Subcutaneous adipose tissue (tissue), 3 donors: ENCODE measurements around the genes ZG16B and CLDN6.

DNA sequence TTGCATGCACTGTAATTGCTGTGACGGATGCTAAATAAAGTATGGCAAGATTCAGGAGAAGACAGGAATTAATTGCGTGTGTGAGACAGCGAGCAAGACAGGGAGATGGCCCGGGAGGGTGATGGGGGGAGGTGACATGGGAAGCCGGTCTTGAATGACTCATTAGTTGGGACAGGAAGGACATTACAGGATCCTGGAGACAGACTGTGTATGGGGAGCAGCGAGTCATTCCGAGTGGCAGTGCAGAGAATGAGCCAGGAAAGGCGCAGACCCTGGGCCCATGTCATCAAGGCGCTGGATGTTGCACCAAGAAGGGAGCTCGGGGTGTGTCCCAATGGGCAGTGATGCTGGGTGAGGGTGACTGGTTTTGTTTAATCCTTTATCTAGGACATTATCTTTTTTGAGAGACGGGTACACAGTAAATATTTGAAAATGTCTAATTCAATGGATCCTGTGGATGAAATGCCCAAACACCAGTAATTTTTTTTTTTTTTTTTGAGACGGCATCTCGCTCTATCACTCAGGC is 6.4 kb downstream of the ABCA3 start:
- PRO-cap, result no peak
- RAMPAGE, long total RNA, 3 experiments, result no peak in any of the 3 experiments

GRCh38 chr16:2337908-2338323 is 2.6 kb downstream of the ABCA3 start:
- PRO-cap, result no peak
- RAMPAGE, long total RNA, 3 experiments, result no peak in any of the 3 experiments

- PRO-cap, result no peak
- RAMPAGE, long total RNA, 3 experiments, result no peak in any of the 3 experiments
These were observed 549 bp downstream of the TBC1D24 start for GRCh38 chr16:2475345-2476006.

DNA sequence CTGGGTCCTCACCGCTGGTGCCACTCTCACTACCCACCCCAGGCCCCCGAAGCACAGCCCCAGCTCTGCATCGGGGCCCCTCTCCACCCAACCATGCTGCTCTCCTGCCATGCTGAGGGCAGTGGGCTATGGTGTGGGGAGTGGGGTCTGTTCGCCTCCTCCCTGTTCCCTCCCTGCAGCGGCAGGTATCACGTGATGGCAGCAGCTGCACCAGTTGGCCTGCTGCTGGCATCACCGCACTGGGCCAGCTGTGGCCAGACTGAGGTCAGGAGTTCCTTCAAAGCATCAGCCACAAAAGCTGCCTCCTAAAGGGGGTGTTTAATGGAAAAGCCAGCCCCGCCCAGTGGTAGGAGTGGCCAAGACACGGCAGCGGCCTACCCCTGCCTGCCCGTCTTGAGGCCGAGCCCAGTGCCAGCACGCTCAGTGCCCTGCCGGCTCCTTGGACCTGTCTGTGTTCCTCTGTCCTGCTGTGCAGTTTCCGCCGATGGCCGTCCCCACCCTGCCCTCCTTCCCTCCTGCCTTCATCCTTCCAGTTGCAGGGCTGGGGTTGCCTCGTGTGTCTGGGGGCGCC is 10.9 kb downstream of the KCTD5 start:
- PRO-cap, result no peak
- RAMPAGE, long total RNA, 3 experiments, result no peak in any of the 3 experiments

DNA sequence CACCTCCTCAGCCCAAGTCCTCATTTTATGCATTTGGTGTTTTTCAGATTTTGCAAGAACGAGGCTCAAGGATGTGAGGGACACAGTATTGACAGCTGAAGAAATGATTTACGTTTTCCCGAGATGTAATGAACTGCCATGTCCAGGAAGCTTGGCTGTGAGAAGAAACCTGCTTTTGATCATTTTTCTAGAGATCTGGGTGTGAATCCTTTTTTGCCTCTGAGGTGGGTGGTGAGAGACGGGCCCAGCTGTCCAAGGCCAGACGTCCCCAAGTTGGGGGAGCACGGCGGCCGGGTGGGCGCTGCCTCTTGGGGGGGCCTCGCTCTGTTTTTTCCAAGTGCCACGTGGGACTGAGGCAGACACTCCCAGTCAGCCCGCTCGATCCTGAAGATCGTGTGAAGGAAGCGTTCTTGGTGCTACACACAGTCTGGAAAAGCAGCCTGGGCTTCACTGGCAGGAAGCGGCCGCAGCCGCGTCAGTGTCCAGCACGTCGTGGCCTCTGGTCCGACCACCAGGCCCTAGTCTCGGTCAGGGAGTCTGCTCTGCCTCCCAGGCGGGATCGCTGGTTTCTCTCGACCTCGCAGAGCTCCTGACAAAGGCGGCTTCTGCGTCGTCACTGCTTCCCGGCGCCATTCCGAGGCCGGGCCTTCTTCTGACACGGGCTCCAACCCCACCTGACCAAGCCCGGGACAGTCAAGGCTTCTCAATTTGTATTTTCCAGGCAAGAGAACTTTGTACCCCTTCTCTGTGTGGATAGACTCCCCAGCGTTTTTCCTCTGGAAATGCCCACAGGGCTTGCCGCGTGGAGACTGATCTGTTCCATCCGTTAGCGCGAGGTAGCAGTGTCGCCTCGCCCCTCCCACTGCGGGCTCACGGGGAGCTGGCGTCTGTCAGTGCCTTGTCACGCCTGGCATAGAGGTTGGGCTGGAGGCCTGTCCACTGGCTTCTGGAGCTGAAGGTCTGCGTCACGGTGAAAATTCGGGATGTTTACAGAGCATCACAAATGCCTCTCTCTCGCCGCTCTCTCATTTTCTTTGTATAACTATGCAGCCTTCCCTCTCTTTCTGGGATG is 12.4 kb downstream of the PRSS27 start:
- PRO-cap, result no peak
- RAMPAGE, long total RNA, 3 experiments, result no peak in any of the 3 experiments

DNA sequence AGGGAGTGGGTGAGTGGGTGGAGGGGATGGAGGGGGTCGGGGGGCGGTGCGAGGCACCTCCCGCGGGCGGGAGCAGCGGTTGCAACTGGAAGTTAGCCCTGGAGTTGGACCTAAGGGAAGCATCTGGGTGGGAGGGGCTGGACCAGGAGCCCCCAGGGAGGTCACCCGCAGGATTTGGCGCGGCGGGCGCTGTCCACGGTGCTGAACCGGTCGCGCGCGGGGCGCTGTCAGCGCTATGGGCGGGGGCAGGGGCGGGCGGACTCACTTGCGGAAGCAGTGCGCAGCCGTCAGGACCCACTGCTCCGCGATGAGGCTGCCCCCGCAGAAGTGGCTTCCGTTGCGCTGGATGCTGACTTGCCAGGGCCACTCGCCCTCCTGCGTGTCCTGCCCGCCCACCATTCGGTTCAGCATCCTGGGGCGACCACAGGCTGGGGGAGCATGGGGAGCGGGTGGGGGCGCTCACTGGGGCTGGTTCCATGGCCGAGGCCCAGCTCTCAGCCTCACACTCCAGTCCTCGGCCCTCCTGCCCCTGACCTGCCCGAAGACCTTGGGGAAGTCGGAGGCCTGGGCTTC is 4.5 kb downstream of the PRSS27 start:
- PRO-cap, result no peak
- RAMPAGE, long total RNA, 3 experiments, result no peak in any of the 3 experiments

GRCh38 chr16:2720437-2720570 is 280 bp upstream of the PRSS27 start:
- PRO-cap, result no peak
- RAMPAGE, long total RNA, 3 experiments, result no peak in any of the 3 experiments

- PRO-cap, result no peak
- RAMPAGE, long total RNA, 3 experiments, result no peak in any of the 3 experiments
These were observed 12.9 kb upstream of the SRRM2 start for GRCh38 chr16:2739273-2740150.

DNA sequence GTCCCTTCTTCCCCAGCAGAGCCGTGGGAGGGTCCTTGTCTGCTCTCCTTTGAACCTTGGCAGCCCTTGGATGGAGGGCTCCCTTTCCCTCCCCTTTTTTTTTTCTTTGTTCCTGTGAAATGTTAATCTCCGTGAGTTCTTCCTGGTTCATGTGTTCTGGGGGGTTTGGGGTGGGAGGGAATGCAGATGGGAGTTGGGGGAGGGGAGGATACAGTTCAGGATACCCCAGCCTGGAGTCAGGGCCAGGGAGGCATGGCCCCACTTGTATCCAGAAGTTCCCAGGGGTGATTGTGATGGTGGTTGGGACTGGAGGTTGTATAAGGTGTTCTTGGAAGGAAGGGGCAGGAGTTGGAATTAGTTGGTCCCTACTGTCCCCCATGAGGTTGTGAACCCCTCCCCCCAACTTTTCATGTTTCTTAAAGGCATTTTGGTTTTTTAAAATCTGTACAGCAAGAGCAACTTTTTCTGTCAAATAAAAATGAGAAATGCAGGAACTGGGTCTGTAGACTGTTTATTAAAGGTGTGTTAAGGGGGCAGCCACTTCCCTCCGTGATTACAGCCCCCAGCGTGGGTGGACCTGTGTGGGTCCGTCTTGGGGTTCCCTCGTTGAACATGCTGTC is 6.1 kb downstream of the ELOB start:
- PRO-cap, result no peak
- RAMPAGE, long total RNA, 3 experiments, result no peak in any of the 3 experiments

- PRO-cap, result no peak
- RAMPAGE, long total RNA, 3 experiments, result start-site peak on the plus strand in 1 of 3 experiments, at chr16:2830197-2830206 at its widest, 9 reads per replicate
These were observed at the start of gene ZG16B for GRCh38 chr16:2829538-2830568. ZG16B (plus strand) TSS chr16:2830303.

GRCh38 chr16:2860844-2861700 is 3.1 kb upstream of the PRSS22 start:
- PRO-cap, result no peak
- RAMPAGE, long total RNA, 3 experiments, result no peak in any of the 3 experiments

DNA sequence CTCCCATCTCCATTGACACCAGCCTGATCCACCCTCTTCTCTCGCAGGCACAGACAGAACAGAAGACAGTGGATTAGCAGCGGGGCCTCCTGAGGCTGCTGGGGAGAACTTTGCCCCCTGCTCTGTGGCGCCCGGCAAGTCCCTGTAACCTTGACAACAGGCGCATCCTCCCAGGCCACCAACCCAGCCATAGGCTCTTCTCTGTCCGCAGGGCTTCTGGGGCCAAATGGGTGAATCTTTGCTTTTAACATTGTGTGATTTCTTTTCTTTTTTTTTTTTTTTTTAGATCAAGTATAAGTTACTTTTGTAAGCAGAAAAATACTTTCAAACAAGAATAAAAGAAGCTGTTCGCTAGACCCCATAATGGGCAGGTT is 12.7 kb upstream of the FLYWCH1 start:
- PRO-cap, result no peak
- RAMPAGE, long total RNA, 3 experiments, result no peak in any of the 3 experiments

DNA sequence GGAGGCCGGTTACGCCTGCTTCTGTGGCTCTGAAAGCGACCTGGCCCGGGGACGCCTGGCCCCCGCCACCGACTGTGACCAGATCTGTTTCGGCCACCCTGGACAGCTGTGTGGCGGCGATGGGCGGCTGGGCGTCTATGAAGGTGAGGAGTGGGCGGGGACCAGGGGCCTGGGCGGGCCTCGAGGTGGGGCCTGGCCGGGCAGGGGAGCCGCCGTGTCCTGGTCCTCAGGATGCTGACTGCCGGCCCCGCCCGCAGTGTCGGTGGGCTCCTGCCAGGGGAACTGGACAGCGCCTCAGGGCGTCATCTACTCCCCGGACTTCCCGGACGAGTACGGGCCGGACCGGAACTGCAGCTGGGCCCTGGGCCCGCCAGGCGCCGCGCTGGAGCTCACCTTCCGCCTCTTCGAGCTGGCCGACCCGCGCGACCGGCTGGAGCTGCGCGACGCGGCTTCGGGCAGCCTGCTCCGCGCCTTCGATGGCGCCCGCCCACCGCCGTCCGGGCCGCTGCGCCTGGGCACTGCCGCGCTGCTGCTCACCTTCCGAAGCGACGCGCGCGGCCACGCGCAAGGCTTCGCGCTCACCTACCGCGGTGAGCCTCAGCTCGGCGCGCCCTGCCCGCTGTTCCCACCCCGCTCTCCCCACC is 2.4 kb upstream of the PAQR4 start:
- PRO-cap, result no peak
- RAMPAGE, long total RNA, 3 experiments, result no peak in any of the 3 experiments

DNA sequence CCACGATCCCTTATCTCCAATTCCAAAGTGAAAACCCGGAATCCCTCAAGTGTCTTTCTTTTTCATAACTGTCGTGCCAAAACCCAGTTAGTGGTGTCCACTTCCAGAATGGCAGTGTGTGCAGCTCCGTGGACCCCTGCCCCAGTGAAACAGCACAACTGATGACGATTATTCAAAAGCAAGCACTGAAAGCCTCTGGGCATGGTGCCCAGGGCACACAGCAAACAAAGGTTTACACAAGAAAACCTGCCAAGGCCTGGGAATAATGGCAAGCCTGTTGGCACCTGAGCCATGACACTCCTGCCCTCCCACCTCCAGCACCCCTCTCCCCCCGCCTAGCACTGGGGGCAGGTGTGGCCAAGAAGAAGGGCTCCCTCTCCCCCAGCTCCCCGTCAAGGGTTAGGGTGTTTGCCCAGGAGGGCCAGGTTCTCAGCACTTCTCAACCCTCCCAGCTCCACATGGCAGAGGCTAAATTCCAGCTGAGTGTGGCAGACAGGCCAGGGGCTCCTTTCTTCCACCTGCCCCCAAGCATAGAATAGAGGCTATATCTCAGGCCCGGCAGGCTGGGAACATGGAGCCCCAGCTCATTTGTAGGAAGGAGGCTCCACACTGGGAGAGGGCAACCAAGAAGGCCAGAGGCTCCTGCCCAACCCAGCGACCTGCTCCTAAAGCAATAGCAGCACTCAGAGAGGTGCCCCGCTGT is 2.7 kb downstream of the PKMYT1 start:
- PRO-cap, result no peak
- RAMPAGE, long total RNA, 3 experiments, result no peak in any of the 3 experiments

DNA sequence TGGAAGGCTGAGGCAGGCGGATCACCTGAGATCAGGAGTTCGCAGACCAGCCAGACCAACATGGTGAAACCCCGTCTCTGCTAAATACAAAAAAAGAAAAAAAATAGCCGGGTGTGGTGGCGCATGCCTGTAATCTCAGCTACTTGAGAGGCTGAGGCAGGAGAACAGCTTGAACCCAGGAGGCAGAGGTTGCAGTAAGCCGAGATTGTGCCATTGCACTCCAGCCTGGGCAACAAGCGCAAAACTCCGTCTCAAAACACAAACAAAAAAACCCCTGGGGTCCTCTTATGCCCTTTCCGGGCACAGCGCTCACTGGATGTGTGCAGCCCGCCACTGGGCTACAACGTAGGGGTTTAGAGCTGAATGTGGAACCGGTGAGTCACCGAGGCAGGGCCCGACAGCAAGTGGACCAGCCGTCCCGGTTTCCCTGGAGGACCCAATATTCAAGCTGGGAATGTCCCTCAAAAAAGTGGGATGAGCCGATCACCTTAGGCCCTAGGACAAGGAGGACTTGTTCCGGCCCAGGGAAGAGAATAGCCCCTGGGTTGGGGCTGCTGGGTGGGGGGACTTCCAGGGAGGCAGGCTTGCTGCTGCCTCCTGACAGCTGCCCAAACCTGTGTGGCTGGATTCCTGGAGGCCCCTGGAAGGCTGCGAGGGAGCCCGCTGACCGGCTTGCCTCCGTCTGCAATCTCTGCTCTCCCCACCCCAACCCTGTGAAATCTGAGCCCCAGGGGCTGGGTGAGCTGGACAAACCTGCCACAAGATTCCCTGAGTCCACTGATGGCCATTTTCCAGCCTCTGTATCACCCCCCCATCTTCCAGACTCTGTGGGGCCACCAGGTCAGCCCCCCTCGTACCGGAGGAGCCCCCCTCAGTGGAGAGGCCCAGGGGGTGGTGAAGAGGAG is 3.1 kb upstream of the CLDN9 start:
- PRO-cap, result no peak
- RAMPAGE, long total RNA, 3 experiments, result no peak in any of the 3 experiments

GRCh38 chr16:3014291-3014986 is 1.7 kb downstream of the CLDN9 start:
- PRO-cap, result no peak
- RAMPAGE, long total RNA, 3 experiments, result no peak in any of the 3 experiments

DNA sequence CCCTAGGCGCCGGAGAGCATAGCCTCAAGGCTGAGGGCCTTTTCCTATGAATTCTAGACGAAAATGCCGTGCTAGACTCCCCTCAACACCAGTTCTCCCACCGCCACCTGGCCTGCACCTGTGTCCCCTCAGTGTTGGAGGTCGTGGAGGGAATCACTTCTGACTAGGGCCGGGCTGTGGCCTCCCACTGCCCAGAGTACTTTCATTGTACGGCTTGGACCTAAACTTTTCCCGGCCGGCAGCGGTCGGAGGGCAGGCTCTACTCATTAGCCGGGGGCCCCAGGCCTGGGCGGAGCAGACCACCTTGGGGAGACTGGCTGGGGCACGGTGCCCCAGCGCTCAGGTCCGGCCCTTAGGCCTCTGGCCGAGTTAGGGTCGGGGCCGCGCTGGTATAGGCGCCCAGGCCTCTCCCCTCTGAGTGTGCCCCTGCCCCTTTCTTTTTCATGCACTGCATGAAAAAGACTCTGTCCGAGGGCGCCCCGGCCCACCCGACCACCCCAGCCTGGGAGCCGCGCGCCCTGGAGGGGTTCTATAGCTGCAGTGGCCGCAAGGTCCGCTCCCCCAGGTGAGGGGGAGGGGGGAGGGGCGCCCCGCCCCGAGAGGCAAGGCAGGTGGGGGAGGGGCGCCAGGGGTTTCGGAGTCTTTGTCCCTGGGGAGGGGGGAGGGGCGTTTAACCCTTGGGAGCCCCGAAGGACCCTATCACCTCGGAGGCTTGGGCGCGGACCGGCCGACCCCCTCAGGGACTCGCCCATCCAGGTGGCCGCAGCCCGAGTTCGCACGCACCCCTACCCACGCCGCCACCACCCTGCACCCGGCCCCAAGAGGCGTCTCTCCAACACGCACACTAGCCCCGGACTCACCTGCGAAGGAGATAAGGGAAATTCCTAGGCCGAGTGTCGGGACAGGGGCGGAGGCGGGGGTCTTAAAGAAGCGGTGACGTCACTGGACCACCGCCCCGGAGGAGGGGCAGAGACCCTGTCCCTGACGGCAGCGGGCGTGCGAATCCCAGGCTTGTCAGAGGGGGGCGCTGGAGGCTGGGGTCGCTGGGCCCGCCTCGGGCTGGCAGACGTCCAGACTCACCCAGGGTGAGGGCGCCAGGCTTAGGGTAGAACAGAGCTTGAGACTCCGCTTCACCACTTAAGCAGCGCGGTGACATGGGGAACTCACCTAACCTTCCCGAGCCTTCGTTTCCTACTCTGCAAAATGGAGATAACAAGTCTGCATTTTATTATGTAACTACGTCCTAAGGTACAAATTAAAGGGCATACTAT is at the start of gene CLDN6:
TSS of gene CLDN6 (minus strand) at position 895 of the 1,271 bp plus-strand sequence.
- PRO-cap, result no peak
- RAMPAGE, long total RNA, 3 experiments, result no peak in any of the 3 experiments

- PRO-cap, result no peak
- RAMPAGE, long total RNA, 3 experiments, result no peak in any of the 3 experiments
These were observed 765 bp downstream of the MMP25 start for GRCh38 chr16:3046802-3047849.

GRCh38 chr16:3070441-3070787 is 5.0 kb downstream of the IL32 start:
- PRO-cap, result no peak
- RAMPAGE, long total RNA, 3 experiments, result no peak in any of the 3 experiments

DNA sequence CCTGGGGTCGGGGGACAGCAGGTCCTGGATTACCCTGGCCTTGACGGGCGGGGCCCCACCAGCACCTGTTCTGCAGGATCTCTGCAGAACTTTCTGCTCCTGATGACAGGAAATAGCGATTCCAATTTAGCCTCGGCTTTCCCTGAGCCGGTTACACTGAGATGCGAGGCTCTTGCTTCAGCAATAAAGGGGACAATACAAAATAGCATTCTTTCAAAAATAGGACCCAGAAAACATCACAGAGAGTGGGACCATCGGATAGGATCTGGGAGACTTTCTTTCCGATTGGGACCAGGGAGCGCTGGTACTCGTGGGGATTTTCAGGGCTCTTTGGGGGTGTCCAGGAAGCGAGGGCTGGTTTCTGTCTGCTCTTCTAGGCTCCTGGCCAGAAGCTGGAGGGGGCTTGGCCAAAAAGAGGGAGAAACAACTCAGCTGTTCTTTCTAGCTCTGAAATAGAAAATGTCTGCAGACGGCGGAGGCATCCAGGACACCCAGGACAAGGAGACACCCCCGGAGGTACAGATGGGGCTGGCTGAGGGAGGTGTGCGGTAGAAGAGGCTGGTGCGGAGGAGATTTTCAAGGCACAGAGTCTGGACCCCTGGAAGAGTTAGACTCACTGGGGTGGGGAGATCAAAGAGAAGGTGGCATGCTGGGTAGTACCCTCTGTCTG is 721 bp downstream of the ZNF205 start:
- PRO-cap, result no peak
- RAMPAGE, long total RNA, 3 experiments, result no peak in any of the 3 experiments